SK-MEL-5 (cell line): ENCODE data around the genes ODR4 and RGS13.

RAMPAGE:
- cytosol, long total RNA = no peak
- long total RNA = no peak
- nucleus, long total RNA = no peak
Observed at GRCh38 chr1:185300905-185301386, 16.1 kb downstream of the IVNS1ABP start.

RAMPAGE:
- cytosol, long total RNA = no peak
- long total RNA = no peak
- nucleus, long total RNA = no peak
Observed at GRCh38 chr1:185303773-185304770, 13.0 kb downstream of the IVNS1ABP start.

RAMPAGE:
- cytosol, long total RNA = no peak
- long total RNA = no peak
- nucleus, long total RNA = no peak
Observed at GRCh38 chr1:185305288-185305935, 11.6 kb downstream of the IVNS1ABP start.

RAMPAGE:
- cytosol, long total RNA = no peak
- long total RNA = no peak
- nucleus, long total RNA = no peak
Observed at GRCh38 chr1:186343553-186344163, 31.4 kb downstream of the TPR start.

GRCh38 chr1:186375642-186376474 is at the start of gene ODR4:
TSS of gene ODR4 (plus strand) at chr1:186375838.
RAMPAGE:
- cytosol, long total RNA = start-site peak on the minus strand at chr1:186375687-186375745, 73 and 47 reads in 2 replicates; start-site peak on the plus strand at chr1:186375826-186375914, 1,017 and 916 reads in 2 replicates
- long total RNA = start-site peak on the minus strand at chr1:186375669-186375705, 57 and 34 reads in 2 replicates; start-site peak on the plus strand at chr1:186375826-186375899, 444 and 767 reads in 2 replicates
- nucleus, long total RNA = start-site peak on the minus strand at chr1:186375687-186375739, 66 and 37 reads in 2 replicates; start-site peak on the plus strand at chr1:186375834-186375928, 2,526 and 772 reads in 2 replicates

RAMPAGE:
- cytosol, long total RNA = no peak
- long total RNA = no peak
- nucleus, long total RNA = no peak
Observed at GRCh38 chr1:186848397-186849015, 19.8 kb downstream of the PLA2G4A start.

RAMPAGE:
- cytosol, long total RNA = no peak
- long total RNA = no peak
- nucleus, long total RNA = no peak
Observed at GRCh38 chr1:186983306-186983616, 154.5 kb downstream of the PLA2G4A start.

DNA sequence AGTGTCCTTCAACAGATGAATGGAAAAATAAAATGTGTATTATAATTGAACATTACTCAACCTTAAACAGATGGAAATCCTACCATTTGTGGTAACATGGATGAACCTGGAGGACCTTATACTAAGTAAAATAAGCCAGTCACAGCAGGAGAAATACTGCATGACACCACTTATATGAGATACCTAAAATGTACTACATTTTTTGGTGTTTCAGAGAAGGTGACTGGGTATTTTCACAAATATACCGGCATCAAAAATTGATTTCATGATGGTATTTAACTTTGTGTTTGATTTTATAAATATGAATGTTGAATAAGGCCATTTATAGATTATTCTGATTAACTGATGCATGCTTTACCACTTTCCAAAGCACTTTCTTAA is 299.8 kb downstream of the PLA2G4A start:
RAMPAGE:
- cytosol, long total RNA = no peak
- long total RNA = no peak
- nucleus, long total RNA = no peak

RAMPAGE:
- cytosol, long total RNA = start-site peak on the plus strand at chr1:189149622-189149656, 8 and 16 reads in 2 replicates
- long total RNA = no peak
- nucleus, long total RNA = start-site peak on the plus strand at chr1:189149622-189149641, 89 and 39 reads in 2 replicates
Observed at GRCh38 chr1:189149458-189150218, 1328.0 kb downstream of the BRINP3 start.

GRCh38 chr1:189935001-189935327 is 542.7 kb downstream of the BRINP3 start:
RAMPAGE:
- cytosol, long total RNA = no peak
- long total RNA = no peak
- nucleus, long total RNA = no peak

DNA sequence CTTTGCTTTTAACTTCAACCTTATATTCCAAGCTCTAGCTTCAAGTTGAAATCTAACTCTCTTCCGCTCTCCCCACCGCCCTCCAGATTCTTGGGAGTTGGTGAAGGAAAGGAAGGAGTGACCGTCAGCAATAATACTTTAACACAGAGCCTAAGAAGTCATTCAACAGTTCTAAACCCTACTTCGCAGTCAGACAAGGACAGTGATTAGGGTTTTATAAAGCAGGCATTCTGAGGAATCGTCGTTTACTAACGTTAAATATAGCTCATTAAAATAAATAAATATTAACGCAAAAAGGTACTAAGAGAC is 2.7 kb downstream of the BRINP3 start:
RAMPAGE:
- cytosol, long total RNA = no peak
- long total RNA = no peak
- nucleus, long total RNA = no peak

DNA sequence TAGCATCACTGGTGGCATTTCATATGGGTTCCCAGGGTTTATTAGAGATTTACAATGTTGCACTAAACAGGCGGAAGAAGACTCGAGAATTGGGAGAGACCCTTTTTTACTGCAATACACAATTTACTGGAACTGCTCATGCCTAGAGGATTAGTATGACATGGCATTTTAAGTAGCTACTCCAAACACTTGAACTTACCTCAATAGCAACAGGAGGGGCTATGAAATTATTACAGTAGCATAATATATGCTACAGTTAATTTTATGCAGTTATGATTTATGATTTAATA is 86.7 kb upstream of the BRINP3 start:
RAMPAGE:
- cytosol, long total RNA = no peak
- long total RNA = no peak
- nucleus, long total RNA = no peak

DNA sequence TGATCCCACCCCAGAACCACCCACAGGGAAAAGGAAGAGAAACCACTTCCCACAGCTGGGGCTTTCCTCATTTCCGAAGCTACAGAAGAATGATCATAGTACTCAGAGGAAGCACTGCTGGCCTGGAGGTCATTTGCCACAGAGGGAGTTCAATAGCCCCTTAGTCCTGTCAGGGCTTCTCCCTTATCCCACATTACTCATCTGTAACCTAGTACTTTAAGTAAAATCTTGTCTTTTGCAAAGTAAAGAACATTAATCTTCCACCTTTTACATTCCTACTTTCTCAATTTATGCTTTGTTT is 63.1 kb upstream of the RGS1 start:
RAMPAGE:
- cytosol, long total RNA = no peak
- long total RNA = no peak
- nucleus, long total RNA = no peak

DNA sequence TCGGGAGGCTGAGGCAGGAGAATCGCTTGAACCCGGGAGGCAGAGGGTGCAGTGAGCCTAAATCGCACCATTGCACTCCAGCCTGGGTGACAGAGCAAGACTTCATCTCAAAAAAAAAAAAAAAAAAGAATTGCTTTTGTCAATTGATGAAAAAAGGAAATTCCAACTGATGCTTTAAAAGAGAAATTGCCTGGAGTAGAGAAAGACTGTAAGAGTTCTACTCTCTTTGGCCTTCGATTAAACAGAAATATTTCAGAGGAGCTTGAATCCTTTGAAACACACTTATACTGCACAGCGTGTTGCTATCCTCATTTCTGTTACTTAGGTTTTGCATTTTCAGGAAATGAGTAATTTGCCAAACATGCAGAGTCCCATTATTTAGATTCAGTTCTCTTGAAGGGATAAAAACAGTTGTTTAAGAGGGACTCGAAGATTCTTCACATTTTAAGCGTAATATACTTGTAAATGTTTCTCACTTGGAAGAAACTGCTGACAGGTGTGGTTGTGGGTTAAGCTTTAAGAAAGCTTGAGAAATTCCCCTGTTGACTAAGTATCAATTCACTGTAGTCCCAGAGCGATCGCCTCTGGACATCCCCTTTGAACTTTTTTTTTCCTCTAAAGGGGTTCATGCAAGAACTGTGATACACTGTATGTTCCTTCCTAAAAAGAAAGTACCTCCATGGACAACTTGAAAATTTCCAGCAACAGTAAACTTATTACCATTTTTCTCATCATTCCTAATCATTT is 30.7 kb upstream of the RGS1 start:
RAMPAGE:
- cytosol, long total RNA = no peak
- long total RNA = no peak
- nucleus, long total RNA = no peak

DNA sequence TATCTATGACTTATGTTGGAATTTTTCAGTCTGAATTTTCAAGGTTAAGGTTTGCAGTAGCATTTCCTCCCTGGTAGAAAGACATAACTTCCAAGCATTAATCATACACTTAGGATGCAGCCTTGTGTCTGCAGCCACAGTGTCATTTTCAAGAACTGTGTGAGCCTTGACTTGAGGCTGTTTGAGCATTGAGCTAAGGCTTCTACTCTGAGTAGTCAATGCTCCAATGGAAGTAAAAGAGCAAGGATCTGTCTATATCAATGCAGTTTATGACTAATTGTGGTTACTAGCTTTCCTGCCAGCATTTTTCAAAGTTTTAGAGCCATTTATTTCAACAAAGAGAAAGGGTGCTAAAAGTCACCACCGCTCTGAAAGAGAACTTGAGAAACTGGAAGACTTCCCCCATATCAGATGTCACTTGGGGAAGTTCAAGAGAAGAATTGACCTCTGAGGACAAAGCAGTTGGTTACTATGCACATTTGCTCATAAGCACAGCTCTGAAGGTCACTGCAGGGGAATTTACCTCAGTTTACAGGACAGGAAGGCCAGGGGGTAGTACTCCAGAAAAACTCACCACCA is 24.6 kb upstream of the RGS1 start:
RAMPAGE:
- cytosol, long total RNA = no peak
- long total RNA = no peak
- nucleus, long total RNA = no peak

GRCh38 chr1:192579090-192579735 is 3.6 kb downstream of the RGS1 start:
RAMPAGE:
- cytosol, long total RNA = no peak
- long total RNA = no peak
- nucleus, long total RNA = no peak

RAMPAGE:
- cytosol, long total RNA = no peak
- long total RNA = no peak
- nucleus, long total RNA = no peak
Observed at GRCh38 chr1:192635918-192636369, at the start of gene RGS13. TSS of gene RGS13 (plus strand) at chr1:192636147.

RAMPAGE:
- cytosol, long total RNA = no peak
- long total RNA = no peak
- nucleus, long total RNA = no peak
Observed at GRCh38 chr1:192943178-192943512, 116.0 kb downstream of the UCHL5 start.

RAMPAGE:
- cytosol, long total RNA = no peak
- long total RNA = no peak
- nucleus, long total RNA = no peak
Observed at GRCh38 chr1:193141545-193142135, 19.8 kb downstream of the CDC73 start.

RAMPAGE:
- cytosol, long total RNA = no peak
- long total RNA = no peak
- nucleus, long total RNA = no peak
Observed at GRCh38 chr1:193549059-193549534, 362.7 kb upstream of the B3GALT2 start.